Hematopoietic multipotent progenitor cell (in vitro differentiated cells): ENCODE measurements around a stretch of chr9.

- CAGE, long polyA plus RNA, result no peak
These were observed 12.9 kb upstream of the RALGDS start for GRCh38 chr9:133133684-133134568.

DNA sequence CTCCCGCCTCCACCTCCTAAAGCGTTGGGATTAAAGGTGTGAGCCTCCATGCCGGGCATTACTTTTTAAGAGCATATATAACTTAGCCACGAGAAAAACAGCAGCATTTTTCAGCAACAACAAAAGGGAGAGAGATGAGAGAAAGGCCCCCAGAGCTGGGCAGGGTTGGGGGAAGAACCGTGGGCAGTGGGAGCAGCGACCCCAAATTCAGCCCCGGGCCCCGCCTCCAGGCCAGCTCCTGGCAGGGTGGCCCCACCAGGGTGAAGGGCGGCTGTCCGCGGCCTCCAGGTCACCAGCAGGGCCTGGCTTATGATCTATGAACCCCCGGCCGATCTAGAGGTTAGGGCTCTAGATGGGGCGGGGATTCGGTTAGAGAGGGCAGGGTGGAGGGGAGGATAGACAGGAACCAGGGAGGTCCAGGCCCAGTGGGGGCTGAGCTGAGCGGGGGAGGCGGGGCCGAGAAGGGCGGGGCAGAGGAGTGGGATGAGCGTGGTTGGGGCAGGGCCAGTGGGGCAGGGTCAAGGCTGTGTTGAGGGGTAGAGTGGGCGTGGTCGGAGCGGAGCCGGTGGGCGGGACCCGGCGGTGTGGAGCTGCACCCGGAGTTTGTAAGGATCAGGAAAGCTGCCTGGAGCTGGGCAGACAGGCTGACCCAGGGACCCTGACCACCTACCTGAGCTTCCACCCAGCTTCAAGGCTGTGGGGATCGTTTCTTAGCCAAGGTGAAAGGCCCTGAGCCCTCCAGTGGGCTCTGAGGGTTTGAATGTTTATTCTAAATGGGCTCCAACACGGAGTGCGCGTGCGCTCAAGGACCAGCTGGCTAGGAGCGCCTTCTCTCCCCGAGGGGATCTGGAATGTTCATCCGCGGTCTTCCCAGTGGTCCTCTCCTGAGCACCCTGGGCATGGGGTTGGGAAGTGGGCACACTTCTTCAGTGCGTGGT lies 29.3 kb upstream of the OBP2B start:
- CAGE, long polyA plus RNA, result no peak

DNA sequence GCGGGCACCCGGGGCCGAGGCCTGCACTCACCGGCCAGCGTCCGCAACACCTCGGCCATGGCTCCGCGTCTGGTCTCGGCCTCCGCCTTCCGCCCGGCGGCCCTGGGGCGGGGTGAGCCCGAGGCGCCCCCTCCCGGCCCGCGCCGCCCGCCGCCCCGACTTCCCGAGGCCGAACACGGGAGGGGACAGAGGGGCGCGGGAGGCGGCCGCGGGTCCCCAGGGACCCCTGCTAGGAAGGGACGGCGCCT lies 60.9 kb downstream of the SURF6 start:
- CAGE, long polyA plus RNA, result start-site peak on the minus strand centred at position 78 of the sequence, 28 bp wide, 277 reads

DNA sequence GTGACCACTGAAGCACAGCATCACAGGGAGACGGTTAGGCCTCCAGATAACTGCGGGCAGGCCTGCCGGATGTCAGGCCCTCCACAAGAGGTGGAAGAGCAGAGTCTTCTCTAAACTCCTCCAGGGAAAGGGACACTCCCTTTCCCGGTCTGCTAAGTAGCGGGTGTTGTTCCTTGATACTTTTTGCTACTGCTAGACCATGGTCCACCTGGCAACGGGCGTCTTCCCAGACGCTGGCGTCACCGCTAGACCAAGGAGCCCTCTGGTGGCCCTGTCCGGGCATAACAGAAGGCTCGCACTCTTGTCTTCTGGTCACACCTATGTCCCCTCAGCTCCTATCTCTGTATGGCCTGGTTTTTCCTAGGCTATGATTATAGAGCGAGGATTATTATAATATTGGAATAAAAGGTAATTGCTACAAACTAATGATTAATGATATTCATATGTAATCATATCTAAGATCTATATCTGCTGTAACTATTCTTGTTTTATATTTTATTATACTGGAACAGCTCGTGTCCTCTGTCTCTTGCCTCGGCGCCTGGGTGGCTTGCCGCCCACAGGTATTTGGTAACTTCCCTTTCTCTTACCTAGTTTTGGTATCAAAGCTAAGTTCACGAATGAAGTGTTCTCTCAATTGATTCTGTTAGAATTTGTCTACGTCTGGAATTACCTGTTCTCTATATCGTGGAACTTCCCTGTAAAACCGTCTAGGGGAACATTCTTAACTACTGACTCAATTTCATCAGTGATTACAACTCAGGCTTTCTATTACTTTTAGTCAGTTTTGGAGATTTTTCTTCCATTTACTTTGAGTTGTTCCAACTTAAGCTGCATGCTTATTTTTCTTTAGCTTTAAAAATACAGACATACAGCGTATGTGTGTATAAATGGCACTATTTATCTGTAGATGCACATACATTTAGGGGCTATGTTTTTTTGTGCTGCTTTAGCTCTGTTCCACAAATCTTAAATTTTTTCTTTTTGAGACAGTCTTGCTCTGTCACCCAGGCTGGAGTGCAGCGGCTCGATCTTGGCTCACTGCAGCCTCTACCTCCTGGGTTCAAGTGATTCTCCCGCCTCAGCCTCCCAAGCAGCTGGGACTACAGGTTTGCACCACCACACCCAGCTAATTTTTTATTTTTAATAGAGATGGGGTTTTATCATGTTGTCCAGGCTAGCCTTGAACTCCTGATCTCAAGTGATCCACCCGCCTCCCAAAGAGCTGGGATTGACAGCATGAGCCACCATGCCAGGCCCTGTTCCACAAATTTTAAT lies 6.3 kb downstream of the SURF6 start:
- CAGE, long polyA plus RNA, result no peak

DNA sequence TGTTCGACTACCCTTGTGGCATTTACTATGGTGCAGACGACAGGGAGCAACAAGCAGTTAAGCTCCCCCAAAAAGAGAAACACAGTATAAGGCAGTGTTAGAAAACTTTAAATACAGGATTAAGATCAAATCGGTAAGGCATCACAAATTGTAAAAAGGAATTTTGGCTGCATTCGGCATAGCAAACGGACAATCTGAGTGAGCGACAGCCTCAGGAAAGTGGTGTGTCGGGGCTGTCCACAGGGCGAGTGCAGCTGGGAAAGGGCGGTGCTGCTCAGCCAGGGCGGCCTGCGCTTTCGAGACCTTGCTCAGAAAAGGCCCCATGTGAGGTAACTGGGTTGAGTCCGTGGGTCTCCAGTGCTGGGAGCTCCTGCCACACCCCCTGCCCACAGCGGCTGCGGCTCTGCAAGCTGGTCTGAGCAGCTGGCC lies 5.9 kb downstream of the SURF2 start:
- CAGE, long polyA plus RNA, result no peak

DNA sequence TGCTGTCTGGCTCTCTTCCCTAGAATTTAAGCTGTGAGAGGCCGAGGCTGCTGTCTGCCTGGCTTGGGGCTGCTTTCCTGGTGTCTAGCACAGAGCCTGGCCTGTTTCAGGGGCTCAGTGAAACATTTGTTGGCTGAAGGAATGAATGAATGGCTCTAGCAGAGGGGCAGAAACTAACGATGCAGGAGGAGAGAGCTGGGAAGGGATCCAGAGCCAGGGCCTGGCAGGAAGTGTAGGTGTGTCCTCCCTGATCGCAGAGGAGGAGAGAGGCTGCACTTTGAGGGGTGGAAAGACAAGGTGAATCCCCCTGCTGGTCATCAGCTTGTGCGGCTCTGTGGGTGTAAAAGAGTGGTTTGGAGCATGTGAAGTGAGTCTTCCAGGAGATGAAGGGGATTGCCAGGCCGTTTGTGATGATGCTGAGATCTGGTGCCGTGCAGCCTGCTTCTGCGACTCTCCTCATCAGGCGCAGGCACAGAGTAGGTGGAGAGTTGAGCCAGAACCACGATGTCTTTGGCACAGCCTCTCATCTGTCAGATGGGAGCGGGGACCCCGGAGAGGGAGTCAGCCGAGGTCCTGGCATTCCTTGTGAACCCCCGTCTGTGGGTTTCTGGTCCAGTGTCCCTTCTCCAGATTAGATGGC lies 544 bp upstream of the ADAMTS13 start:
- CAGE, long polyA plus RNA, result no peak

GRCh38 chr9:133460359-133461127 lies 765 bp downstream of the CACFD1 start:
- CAGE, long polyA plus RNA, result no peak

GRCh38 chr9:133527420-133528166 lies 2.8 kb upstream of the MYMK start:
- CAGE, long polyA plus RNA, result no peak

- CAGE, long polyA plus RNA, result no peak
These were observed 648 bp downstream of the SARDH start for GRCh38 chr9:133737430-133737978.

GRCh38 chr9:133785345-133786127 lies 47.4 kb upstream of the SARDH start:
- CAGE, long polyA plus RNA, result no peak

GRCh38 chr9:133809012-133809241 lies 70.8 kb upstream of the SARDH start:
- CAGE, long polyA plus RNA, result no peak

DNA sequence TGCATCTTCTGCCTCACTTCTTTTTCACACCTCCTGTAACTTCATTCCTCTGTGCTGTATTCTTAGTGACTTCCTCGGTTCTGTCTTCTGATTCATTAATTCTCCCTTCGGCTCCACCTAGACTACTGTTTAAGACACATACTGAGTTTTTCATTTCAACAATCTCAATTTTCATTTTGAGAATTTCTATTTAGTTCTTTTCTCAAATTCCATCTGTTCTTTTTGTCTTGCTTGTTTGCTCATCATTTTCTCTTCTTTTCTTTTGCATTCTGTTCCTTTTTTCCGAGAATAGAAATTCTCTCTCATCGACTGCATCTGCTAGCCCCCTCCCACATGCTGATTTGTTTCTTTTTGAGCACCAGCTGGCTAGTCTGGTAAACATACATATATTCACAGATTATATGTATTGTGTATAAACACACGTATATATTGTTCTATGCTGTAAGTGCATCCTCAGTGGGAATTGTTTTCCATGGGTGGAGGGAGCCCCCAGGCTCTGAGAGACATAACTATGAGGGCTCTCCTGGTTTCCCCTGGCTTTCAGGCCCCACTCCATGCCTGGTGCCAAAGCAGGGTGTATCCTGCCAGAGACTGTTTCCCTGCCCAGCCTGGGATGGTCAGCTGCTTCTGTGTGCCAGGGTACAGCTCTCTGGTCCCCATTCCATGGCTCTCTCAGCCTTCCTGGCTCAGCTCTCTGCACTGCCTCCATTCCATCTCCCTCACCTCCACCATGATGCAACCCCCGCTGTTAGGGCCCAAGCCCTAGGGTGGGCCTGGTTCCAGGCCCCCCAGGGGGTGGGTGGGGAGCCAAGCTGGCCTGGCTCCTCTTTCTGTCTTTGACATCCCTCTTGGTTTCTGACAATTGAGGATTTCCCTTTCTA lies 126.5 kb downstream of the VAV2 start:
- CAGE, long polyA plus RNA, result no peak

- CAGE, long polyA plus RNA, result no peak
These were observed 54.8 kb downstream of the VAV2 start for GRCh38 chr9:133937229-133937821.

DNA sequence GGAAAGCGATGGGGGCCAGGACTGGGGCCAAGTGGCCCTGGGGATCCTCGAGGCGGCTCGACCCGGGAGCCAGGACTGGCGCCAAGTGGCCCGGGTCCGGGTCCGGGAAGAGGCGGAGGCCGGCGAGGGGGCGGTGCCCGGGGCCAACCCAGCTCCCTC lies 828 bp downstream of the VAV2 start:
- CAGE, long polyA plus RNA, result no peak

DNA sequence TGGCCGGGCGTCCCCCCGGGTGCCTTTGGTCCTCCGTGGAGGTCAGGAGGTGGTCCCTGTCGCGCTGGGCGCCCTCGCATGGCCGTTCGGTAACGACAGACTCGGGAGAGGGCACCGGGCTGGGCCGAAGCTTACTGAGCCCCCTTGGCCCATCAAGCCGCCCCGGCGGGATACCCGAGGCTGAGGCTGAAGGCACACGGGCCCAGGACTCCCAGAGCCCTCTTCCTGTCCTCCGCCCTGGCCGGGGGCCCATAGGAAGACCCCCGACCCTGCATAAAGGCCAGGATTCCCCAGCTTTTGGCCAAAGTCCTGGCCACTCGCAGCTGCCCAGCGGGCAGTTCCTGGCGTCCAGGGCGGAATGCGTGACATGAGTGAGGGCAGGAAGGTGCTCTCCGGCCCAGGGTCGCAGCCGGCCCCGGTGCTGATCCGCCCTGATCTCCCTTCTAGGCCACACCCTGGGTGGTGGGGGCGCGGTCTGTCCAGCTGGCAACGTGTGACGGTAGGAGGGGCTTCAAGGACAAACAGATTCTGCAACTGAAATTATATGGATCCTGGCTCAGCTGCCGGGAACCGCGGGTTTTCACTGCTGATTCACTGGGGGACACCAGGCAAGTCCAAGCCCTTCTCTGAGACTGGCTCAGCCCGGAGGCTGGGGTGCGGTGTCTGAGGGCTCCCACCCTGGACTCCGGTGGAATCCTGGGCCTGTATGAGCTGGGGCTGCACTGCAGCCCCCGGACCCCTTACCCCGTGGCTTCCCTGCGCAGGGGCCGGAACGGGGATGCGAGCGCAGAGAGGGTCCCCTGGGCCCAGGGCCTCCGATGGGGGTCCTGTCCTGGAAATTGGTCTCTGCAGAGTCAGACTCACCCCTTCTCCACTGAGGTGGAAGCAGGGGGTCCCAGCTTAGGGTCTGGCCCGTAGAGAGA lies 1.2 kb upstream of the VAV2 start:
- CAGE, long polyA plus RNA, result no peak

- CAGE, long polyA plus RNA, result no peak
These were observed 6.5 kb upstream of the WDR5 start for GRCh38 chr9:134129336-134129808.

DNA sequence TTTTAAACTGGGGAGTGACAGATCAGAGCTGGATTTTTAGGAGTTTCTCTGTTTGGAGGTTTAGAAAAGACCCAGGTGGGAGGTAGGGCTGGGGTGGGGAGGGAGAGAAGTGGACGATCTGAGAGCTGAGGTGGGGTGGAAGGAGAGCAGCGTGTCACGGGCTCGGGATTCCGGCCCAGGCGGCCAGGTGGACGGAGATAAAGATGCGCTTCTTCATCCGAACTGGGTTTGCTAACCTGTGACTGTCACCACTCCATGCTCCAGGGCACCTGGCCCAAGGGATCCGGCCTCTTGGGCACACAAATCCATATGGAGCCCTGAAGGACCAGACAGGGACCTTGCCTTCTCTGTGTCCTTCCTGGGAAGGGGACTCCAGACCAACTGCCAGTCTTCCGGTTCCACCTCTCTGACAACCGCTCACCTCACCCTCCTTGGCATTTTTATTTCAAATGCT lies 1.2 kb upstream of the WDR5 start:
- CAGE, long polyA plus RNA, result no peak

DNA sequence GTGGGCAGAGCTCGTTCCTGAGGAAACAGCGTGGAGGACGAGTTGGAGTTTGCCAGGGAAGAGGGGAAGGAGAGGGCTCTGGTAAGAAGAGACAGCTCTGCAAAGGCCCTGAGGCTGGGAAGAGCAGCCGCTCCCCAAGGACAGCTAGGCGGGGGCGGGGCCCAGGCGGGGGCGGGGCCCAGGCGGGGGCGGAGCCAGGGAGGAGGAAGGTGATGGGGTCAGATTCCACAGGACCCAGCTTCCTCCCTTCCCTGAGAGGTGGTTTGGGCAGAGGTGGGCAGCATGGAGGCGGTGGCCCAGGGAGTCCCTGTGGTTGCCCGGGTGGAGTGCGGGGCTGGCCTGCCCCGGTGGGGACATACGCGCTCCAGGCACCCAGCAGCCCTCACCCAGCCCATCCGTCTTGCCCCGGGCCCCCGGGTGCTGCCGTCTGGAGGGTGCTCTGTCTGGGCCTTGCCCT lies 39.3 kb downstream of the WDR5 start:
- CAGE, long polyA plus RNA, result no peak

GRCh38 chr9:134217378-134218160 lies 81.7 kb downstream of the WDR5 start:
- CAGE, long polyA plus RNA, result no peak

DNA sequence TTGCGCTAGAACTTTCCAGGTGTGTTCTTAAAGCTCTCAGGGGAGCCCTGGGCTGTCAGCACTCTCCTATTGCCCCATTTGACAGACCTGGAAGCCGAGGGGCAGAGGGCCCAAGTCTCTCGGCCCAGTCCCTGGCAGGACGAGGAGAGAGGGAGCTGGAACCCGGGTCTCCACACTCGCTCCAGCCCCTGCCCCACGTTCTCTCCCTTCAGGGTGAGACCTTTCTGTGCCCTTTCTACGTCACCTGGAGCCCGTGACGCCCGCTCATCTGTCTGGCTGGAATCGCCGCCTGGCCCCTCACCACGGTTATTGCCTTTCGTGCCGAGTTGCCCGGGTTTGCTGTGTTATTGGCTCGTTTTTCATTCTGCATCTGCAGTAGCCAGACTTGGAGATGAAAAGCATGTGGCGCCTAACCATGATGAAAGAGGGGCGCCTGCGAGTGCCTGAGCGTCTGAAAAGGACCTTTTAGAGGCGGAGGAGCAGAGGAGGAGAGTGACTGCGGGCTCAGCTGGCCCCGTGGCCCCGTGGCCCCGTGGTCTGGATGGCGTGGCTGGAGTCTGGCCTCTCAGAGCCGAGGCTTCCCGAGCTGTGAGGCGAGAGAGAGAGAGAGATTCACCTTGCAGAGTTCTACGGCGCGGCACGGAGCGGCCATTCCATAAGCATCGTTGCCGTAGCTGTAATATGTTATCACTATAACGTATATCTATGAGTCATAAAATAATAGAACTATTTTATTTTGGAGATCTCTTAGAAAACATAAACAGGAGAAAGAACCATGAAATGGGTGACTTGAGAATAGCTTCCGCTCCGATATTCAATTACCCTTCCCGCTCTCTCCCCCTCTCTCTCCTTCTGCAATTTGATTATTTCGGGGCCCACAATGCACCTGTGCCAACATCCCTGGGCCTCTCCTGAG lies 83.7 kb downstream of the WDR5 start:
- CAGE, long polyA plus RNA, result no peak